Mesenteric fat pad (tissue), 1 donor: ENCODE results near the gene TASP1.

- PRO-cap: no peak
Measured at GRCh38 chr20:9279881-9280519, 211.1 kb downstream of the PLCB4 start.

- PRO-cap: no peak
Measured at GRCh38 chr20:9292917-9293538, 221.4 kb upstream of the LAMP5 start.

GRCh38 chr20:10110940-10111899 is 76.4 kb downstream of the ANKEF1 start:
- PRO-cap: no peak

- PRO-cap: no peak
Measured at GRCh38 chr20:10217948-10218517, 597 bp upstream of the SNAP25 start.

GRCh38 chr20:10419570-10419987 is 14.4 kb downstream of the MKKS start:
- PRO-cap: no peak

DNA sequence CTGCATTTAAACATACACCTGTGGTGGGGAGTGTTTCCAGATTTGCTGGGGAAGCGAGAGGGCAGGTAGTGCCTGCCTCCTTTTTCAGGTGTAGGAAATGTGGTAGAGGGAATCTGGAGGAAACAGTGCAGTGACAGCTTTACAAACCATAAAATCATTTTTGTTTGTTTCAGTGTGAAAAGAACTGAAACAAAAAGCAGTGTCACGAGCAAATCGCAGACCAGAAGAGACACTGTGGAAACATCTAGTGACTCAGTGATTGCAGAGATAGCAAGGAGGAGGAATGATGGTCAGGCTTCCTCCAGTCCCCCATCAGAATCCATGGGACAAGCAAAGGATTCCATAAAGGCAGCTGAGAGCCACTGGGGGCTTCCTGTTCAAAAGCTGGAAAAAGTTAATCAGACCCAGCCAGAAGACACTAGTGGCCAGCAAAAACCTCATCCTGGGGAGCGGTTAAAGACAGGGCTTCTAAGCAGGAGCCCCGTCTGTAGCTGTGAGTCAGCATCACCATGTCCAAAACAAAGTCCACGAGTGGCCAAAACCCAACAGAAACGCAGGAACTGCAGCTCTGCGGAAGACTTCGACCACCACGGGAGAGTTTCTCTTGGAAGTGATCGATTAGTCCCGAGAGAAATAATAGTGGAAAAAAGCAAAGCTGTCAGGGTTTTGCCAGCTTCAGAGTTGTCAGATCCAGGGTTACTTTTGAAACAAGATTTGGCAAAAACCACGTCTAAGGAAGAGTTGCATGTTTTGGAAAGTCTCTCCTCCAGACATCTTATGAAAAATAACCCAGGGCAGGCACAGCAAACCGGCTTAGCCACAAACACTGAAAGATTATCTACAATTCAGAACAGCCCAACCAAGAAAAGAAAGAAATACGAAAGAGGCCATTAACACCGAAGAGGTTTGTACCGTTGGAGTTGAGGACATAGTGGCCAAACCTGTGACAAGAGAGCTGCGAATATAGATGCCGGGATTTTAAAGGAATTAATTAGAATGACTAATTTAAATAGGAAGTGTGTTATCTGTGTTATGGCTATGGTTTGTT is 51.0 kb downstream of the JAG1 start:
- PRO-cap: no peak

GRCh38 chr20:10637628-10637948 is 36.2 kb downstream of the JAG1 start:
- PRO-cap: no peak

GRCh38 chr20:10640784-10641405 is 32.9 kb downstream of the JAG1 start:
- PRO-cap: no peak

DNA sequence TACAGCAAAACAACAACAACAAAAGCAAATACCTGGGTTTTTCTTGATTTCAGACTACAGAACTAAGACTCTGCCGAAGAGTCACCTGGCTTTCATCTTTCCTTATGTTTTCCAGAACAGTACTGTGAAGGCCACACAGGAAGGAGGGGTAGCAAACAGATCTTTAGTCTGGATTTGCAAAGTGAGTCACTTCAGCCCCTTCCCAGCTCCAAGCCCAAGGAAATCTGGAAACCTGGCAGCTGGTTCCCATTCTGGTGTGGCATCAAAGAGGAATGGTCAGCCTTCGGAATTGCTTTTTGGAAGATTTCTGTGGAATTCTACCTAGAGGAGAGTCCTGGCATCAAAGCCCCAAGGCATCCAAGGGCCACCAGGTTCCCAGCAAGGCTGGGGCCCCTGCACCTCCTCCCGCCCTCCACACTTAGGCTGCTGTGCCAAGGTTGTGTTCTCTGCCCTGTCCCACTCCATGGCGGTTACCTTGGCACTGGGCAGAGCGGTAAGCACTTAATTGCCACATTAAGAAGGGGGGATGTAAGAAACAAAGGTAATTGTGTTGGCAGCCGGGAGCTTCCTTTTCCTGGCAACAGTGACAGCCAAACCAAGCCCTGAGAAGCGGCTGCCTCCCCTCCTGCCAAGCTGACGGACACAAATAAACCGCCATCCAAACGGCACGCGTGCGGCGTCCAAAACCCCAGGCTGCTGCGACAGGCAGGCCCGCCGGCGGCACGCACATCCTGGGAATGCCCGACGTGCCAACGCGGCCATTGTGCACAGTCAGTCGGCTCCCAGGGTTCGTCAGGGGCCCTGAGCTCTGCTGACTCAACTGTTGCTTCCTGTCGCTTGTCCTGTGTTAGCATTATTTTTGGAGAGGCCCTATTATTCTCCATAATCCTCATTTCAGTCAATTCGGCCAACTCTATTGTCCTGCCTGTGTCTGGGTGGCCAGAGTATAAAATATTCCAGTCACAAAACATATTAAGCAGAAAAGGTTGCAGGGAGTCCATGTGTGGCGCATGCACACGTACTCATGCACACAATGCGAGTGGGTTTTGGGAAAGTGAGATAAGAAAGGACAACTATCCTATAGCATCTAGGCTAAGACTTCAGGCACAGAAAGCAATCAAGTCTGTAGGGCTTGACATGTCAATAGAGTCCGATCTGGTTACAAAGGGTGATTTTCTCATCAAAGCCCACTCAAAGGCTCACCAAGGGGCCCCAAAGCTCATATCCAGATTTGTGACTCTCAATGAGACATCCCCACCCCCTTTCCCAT is 6.8 kb downstream of the JAG1 start:
- PRO-cap: no peak

DNA sequence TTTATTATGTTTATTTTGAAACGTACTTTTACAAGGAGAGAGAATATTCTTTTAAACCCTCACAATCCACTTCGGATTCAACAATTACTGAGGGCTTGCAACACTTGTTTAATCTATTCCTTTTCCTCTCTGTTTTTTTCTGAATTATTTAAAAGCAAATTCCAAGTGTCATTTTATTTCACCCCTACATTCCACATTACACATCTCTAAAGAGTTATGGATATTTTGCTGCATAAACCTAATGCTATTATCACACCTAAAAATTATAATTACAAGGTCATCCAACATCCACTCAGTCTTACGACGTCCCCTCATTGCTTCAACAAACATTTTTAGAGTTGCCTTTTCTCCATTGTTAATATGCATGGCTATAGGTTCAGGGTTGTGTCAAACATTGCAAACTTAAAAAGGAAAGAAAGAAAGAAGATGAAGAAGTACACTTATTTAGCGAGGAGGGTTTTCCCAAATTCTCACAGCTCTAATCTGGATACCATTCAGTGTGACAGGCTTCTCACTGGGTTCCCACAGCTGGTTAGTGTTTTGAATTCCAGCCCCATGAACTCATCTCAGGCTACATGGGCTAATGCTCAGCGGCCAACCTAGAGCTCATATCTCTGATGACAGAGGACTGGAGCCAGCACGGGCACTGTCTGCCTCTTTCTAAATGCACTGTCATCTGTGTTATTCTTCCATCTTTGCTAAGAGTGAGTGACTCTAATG is 308.6 kb upstream of the JAG1 start:
- PRO-cap: no peak

DNA sequence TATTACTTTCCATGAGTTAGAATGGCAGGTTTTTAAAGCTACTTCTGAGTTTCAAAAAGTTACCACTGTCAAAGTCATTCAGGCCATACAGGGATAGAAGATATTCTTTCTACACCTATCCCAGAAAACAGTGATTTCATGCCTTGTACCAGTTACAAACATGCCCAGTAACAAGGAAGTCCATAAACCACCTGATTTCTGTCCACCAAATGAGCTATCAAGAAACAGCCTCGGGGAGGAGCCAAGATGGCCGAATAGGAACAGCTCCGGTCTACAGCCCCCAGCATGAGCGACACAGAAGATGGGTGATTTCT is 426.5 kb upstream of the SPTLC3 start:
- PRO-cap: no peak

GRCh38 chr20:13243787-13244368 is 22.8 kb downstream of the ISM1 start:
- PRO-cap: no peak

- PRO-cap: no peak
Measured at GRCh38 chr20:13307427-13307875, 86.4 kb downstream of the ISM1 start.

- PRO-cap: bidirectional peak, plus-strand start at chr20:13639035, minus-strand start at chr20:13638917
Measured at GRCh38 chr20:13638203-13639350, at the start of gene TASP1. TASP1 (minus strand) TSS chr20:13638932.

- PRO-cap: no peak
Measured at GRCh38 chr20:13759514-13760272, 25.0 kb downstream of the ESF1 start.

GRCh38 chr20:13791581-13792634 is 7.1 kb downstream of the NDUFAF5 start:
- PRO-cap: no peak

DNA sequence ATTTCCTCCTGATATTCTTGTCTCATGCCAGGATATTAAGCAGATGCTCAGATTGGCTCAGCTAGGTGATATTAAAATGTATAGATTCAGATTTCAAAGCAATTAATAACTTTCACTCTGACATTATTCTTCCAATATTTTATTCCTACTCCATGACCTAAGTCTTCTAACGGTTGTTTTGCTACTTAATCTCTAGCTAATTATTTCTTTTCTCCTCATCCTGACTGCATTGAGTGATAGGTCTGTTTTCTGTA is 50.7 kb downstream of the FLRT3 start:
- PRO-cap: no peak

DNA sequence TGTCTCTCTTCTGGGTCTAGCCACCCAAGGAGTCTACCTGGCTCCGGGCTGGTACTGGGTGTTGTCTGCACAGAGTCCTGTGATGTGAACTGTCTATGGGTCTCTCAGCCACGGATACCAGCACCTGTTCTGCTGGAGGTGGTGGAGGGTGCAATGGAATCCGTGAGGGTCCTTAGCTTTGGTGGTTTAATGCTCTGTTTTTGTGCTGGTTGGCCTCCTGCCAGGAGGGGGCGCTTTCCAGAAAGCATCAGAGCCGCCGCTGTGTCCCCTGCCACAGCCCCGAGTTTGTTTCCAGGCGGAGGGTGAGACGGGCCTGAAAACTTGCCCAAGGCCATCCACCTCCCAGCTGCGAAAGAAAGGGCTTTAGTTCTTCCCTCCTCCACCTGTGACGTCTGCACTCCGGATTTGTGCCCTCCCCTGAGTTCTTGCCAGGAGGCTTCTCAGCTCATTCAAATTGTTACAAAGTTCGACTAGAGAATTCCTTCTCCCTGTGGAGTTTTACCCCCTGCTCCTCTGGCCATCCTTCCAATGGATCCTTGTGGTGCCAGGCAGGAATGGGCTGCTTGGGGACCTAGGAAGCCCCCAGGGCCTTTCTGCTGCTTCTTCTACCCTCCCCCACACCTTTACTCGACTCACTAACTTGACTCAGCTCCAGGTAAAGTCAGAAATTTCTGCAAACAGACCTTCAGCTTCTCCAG is 873.8 kb downstream of the KIF16B start:
- PRO-cap: no peak

DNA sequence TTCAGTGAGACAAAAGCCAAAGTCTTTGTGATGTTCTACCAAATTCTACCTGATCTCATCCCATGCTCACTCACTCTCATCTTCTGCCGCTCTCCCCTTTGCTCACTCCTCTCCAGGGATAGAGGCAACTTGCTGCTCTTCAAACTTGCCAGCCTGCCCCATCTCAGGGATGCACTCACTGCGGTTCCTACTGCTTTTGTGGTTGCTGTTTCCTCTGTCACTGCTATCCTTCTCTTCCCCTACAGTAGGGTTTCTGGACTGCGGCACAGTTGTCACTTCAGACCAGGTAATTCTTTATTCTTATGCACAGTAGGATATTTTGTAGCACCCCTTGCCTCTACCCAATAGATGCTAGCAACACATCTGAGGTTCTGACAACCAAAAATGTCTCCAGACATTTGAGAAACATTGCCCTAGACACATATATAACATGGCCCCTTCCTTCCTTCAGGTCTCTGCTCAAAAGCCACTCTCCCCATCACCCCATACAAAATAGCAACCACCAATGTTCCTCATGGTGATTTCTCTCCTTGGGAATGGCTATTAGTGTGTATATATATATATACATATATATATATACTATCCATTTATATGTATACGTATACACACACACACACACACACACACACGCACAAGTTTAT is 141.8 kb downstream of the KIF16B start:
- PRO-cap: no peak

DNA sequence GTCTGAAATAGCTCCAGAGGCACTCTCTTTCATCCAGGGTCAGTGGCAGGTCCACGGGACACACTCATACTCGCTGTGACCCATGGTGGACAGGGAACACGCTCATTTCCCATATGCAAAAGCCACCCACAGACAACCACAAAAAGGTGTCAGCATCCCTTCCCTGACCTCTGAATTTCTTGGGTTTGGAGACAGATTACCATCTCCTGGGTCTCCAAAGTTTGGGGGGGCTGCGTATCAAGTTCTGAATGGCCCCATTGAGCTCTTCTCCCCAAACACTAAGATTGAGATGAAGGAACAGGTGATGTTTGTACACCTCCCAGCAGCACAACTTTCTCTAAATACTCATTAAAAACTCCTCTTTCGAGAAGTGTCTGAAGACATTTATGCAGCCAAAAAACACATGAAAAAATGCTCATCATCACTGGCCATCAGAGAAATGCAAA is 73.4 kb upstream of the PCSK2 start:
- PRO-cap: no peak